ENCODE data around the gene DSE.

DNA sequence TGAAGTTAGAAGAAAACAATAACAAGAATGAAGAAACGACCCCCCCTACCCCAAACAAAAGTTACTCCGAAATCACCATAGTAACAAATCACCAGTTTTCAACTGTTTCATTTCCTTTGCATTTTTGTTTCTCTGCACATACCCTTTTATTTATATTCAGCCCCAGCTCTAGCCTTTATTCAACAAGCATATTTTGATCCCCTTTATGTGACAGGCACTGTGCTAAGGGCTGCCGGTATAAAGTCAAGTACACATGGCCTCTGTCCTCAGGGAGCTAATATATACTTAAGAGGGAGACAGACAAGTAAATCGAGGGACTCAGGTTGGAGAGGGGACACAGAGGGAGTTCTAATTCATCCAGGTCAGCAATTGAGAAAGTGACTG lies 129.0 kb upstream of the TRAF3IP2 start:
- RRBS, result no CpG with 5 or more reads among the region's 4 CpGs

GRCh38 chr6:111760044-111760901 lies 113.0 kb downstream of the FYN start:
- RRBS, result no CpG with 5 or more reads among the region's 15 CpGs

DNA sequence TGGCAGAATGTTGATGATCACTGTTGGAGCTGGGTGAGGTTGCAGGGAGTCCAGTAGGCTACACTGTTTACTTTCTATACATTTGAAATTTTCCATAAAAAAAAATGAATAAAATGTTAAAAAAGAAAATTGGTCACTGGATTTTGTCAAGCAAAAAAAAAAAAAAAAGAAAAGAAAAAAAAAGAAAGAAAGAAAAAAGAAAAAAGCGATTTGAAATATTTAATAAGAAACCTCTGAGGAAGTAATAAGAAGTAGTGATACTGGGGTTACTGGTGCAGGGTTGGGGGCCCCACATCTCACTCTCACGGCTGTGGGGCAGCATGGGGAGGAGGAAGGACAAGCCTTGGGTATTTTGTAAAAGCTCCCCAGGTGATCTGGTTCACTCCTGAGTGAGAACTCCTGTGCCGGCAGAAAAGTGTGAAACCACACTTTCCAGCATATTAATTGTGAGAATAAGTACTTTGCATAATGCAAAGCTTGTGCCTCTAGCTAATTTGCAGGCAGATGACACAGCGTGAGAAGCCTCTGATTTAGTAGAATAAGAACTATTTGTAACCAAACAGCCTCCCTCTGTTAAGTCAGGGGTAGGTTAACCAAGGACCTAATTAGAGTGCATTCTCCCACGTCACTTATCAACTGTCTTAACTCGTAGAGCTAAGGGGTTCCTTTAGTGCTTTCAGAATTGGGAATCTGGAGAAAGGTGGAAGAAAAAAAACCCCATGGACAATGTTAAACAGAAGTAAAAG lies 109.0 kb downstream of the FYN start:
- RRBS, result no CpG with 5 or more reads among the region's 6 CpGs

DNA sequence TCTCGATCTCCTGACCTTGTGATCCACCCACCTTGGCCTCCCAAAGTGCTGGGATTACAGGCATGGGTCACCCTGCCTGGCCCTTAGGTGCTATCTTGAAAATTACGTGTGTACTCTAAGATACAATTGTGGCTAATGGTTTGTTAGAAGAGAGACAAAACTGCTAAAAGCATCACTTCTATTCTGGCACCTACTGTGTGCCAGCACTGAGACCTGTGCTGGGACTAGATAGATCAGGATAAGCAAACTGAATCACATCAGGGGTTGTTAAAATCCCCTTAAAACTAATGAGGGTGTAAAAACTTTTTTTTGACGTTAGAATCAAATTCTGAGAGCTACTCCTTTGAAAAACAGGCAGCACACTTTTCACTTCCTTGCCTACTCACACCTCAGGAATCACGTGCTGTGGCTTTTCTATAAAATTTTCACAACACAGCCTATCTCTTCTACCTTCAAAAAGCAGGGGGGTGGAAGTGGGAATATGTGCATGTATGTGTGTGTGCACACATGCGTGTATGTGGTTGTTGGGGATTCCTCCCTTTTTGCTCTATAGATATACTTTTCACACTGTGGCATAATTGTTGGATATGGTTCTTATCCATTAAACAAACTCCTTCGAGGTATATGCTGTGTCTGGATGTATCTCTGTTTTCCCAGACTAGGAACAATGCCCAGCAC lies 105.5 kb downstream of the FYN start:
- RRBS, result no CpG with 5 or more reads among the region's 6 CpGs

- RRBS, result no CpG with 5 or more reads among the region's 6 CpGs
Measured at GRCh38 chr6:111780331-111780752, 92.9 kb downstream of the FYN start.

GRCh38 chr6:111850739-111850938 lies 22.6 kb downstream of the FYN start:
- RRBS, result no CpG with 5 or more reads among the region's 3 CpGs

GRCh38 chr6:111874146-111874785 lies 1.0 kb upstream of the FYN start:
- RRBS, result no CpG with 5 or more reads among the region's 7 CpGs

DNA sequence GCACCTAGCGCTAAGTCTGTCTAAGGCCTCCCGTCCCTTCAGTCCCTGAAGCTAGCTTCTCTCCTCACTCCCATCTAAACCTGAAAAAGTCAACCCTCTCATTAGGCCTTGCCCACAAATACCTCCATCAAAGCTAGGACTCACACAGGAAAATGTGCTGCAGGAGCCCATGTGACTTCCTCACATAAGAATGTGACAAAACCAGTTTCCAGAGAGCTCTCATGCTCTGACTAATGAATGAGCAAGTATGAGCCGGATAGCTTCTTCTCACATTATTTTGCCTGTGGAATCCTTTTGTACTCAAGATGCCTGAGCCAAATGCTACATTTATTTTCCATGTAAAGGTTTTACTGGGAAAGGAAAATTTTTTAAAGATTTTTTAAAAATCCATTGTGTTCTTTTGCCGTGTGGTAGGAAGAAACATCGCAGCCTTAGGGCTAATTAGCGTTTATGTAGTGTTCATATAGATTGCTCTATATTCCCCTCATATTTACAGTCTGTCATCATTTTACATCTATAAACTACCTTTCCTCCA lies 68.7 kb upstream of the CCN6 start:
- RRBS, result no CpG with 5 or more reads among the region's 6 CpGs

DNA sequence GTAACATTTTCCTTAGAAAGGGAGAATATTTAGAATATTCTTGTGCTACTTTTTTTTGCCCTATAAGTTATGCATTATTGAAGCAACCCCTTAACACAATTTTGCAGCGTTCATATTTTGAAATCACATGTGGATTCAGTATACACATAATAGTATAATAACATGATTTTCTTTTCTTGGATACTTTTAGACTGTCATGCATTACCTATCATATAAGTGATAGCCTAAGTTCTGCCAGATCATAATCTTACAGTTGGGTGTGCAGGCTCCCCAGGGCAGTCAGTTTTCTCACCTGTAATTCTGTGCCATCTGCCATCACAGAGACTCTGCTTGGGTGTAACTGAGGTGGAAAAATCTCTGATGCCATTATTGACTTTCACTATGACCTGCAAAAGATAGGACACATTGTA lies 27.0 kb downstream of the FAM229B start:
- RRBS, result no CpG with 5 or more reads among the region's 1 CpG

GRCh38 chr6:112214437-112215086 lies 39.8 kb downstream of the LAMA4 start:
- RRBS, result no CpG with 5 or more reads among the region's 4 CpGs

GRCh38 chr6:113018687-113019265 lies 671.6 kb downstream of the RFPL4B start:
- RRBS, result no CpG with 5 or more reads among the region's 4 CpGs

GRCh38 chr6:113362363-113362820 lies 494.8 kb upstream of the MARCKS start:
- RRBS, result no CpG with 5 or more reads among the region's 4 CpGs

GRCh38 chr6:113858401-113859053 lies 1.4 kb downstream of the MARCKS start:
- RRBS, result 2% methylated on average over 12 of the region's 48 CpGs

GRCh38 chr6:113873068-113873578 lies 16.0 kb downstream of the MARCKS start:
- RRBS, result no CpG with 5 or more reads among the region's 8 CpGs

GRCh38 chr6:115347020-115347219 lies 713.8 kb downstream of the FRK start:
- RRBS, result no CpG with 5 or more reads among the region's 1 CpG

DNA sequence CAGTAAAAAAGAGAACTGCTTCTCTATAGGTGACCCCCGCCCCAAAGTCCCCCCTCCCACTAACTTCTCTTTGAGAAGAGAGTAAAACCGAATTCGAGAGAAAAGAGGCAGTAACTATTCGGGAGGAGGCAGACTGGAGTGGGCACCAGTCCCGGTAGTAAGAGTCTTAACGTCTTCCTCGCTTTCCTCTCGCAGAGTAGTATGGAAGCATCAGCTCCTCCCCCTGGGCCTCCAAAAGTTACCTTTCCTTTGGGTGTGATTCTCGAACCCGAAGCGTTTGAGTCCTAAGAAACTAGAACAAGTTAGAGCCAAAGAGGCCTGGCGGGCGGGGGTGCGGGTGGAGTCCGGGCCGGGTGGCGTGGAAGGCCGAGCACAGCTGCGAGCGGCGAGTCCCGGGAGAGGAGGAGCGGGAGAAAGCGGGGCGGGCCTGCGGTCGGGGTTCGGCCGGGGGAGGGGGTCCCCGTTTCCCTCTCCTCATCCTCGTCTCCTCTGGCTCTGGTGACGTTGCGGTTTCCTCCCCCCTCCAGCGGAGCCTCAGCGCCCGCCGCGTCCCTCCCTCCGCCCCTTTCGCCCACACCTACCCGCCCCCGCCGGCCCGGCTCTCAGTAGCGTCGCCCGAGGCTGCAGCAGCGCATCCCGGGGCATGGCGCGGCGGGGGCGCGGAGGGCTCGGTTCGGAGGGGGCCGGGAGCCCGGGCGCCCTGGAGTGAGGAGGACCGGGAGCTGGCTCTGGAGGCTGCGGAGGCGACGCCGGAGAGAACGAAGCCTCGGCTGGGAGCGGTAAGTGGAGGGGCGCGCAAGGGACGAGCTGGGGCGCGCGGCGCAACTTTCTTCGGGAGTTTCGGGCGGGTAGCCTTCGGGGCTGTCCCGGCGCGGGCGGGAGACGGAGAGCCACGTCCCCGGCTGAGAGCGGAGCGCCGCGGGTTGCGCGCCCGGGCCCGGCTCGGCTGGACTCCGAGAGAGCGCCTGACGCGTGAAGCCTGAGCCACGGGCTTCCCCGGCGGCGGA lies at the start of gene DSE:
TSS of gene DSE (plus strand) at position 605 of the 1,007 bp plus-strand sequence.
- RRBS, result 2% methylated on average over 38 of the region's 102 CpGs

- RRBS, result no CpG with 5 or more reads among the region's 3 CpGs
Measured at GRCh38 chr6:116385352-116385831, 14.6 kb downstream of the DSE start.

Data from choroid plexus epithelial cell (primary cell).